ENCODE measurements around a stretch of chr4.

DNA sequence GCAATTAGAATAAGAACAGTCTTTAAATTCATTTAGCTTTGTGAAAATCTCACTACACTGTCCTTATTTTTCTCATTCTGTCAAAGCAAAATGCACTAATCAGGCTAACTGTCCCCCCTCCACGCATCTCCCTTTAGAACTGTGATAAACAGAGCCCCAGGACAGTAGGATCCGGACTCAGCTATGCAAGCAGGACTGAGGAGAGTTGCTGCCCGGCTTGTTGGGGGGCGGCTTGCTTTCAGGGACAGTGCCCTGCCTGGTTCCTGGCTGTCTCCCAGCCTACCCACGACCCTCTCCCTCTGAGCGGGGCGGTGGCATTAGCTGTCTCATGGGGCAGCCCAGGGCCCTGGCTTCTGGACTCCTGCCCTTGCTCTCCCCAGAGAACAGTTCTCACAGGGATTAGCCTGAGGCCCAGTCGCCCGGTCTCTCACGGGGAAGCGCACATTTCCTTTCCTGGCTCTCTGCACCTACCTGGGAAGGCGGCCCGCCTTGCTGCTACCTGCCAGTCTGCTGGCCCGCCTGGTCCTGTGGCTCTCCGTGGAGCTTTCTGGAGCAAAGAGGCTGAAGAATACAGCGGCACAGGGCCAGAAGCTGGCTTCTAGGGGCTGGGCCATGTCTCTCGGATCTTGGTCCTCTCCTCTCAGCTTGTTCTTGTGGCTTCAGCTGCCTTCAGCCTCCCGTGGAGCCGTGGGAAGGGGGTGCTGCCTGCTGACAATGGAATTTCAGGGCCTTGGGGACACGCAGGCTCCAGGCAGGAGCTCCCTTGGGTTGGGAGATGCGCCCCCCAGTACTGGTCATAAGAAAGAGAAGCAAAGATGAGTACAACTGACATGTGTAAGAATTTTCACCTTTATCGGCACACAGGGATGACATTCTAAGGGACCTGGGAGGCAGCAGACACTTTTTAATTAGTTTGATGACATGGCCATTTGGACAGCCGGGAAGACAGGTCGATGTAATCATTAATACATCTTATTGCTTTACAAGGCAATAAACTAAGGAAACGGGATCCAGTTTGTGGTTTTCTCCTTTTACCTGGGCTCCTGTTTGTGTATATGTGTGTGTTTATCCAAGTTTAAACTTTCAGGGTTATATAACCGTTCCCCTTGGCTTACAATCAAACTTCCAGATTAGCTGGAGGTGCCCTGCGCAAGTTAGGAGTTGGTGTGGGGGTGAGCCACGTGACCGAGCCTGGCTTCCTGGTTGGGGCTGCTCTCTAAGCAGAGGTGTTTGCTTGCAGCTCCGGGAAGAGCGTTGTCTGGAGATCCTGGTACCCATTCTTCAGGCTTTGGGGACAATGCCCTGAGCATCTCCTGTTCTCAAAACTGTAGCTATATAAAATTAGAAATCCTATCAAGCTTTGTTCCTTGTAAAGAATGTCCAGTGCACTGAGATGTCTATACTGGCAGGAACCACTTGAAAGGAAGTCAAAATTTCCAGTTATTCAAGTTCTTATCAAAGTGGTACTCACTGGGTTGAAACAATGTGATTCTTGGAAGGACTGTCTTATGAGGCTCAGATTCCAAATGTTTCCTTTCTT lies 128.8 kb downstream of the FHDC1 start:
- RRBS, result 100% methylated on average over 1 of the region's 31 CpGs

DNA sequence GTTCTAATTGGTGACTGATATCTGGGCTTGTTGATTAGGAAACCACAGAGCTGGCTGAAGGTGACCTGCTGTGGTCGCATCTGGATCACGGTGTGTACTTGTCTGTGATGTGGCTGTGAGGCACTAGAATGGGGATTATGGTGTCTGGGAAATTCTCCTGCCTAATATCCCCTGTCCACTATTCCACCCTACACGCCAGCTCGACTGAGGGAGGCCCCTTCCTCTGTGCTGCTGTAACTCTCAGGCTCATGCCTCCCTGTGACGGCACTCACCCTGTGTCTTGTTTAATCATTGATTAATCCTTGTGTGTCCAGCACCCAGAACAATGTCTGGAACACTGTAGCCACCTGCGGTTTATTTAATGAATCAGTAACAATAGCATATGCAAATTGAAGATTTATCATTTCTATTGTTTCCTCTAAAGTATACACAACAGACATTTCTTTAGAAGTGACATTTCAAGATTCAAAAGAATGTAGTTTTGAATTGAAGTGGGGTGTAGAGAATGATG lies 14.8 kb upstream of the TRIM2 start:
- RRBS, result no CpG with 5 or more reads among the region's 6 CpGs

DNA sequence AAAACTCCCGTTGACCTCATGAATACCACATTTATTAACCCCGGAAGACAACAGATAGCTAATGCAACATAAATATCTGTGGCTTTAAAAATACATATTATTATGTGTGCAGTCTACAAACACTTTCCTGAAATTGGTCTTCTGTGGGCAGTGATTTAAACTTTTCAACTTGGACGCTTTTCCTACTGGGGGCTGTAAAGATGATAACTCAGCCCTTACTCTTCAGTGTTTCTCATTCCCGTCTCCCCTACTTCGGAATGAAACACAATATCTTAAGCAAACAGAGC lies 252 bp upstream of the TRIM2 start:
- RRBS, result no CpG with 5 or more reads among the region's 5 CpGs

- RRBS, result no CpG with 5 or more reads among the region's 6 CpGs
These were observed 42.4 kb downstream of the TRIM2 start for GRCh38 chr4:153246624-153247031.

GRCh38 chr4:153348039-153348467 lies 3.6 kb downstream of the MND1 start:
- RRBS, result no CpG with 5 or more reads among the region's 3 CpGs

GRCh38 chr4:153426274-153426883 lies 39.8 kb upstream of the TMEM131L start:
- RRBS, result no CpG with 5 or more reads among the region's 4 CpGs

DNA sequence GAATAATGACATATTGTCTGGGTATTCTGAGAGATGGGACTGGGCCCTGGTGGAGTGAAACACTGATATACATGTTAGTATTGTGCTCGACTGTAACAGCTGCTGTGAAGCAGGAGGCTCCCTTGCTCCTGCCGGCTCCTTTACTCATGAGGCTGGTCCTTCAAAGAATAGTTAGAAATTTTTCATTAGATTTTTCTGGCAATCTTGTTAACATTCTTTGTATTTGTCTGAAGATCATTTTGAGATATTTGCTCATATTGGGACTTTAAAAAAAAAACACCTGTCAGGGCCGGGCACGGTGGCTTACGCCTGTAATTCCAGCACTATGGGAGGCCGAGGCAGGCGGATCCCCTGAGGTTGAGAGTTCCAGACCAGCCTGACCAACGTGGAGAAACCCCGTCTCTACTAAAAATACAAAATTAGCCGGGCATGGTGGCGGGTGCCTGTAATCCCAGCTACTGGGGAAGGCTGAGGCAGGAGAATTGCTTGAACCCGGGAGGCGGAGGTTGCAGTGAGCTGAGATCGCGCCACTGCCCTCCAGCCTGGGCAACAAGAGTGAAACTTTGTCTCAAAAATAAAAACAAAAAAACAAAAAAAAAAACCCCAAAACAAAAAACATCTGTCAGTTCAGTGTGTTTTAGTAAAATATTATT lies 73.5 kb downstream of the TMEM131L start:
- RRBS, result no CpG with 5 or more reads among the region's 15 CpGs

- RRBS, result no CpG with 5 or more reads among the region's 2 CpGs
These were observed 4.6 kb downstream of the RNF175 start for GRCh38 chr4:153755297-153755627.

- RRBS, result 11% methylated on average over 7 of the region's 35 CpGs
These were observed 583 bp downstream of the RNF175 start for GRCh38 chr4:153759077-153759804.

- RRBS, result no CpG with 5 or more reads among the region's 3 CpGs
These were observed 254.9 kb upstream of the SFRP2 start for GRCh38 chr4:154043750-154044294.

- RRBS, result 93% methylated on average over 3 of the region's 10 CpGs
These were observed 6.4 kb downstream of the FGA start for GRCh38 chr4:154583719-154584919.

- RRBS, result no CpG with 5 or more reads among the region's 4 CpGs
These were observed 1.9 kb downstream of the FGG start for GRCh38 chr4:154610372-154611107.

DNA sequence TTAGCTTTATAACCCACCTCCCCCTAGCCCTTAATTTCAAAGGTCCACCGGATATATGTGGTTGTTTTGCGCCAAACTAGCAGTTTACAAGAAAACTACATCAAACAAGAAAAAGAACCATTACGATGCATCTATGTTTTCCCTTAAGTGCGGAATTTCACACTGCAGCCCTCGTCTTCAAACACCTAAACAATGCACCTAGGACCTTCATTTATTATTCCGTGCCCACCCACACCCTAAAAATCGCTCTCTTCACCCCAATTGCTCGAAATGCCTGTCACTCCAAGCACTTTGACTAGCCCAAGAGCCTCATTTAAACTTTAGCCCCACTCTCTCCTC lies 255 bp upstream of the RBM46 start:
- RRBS, result no CpG with 5 or more reads among the region's 8 CpGs

DNA sequence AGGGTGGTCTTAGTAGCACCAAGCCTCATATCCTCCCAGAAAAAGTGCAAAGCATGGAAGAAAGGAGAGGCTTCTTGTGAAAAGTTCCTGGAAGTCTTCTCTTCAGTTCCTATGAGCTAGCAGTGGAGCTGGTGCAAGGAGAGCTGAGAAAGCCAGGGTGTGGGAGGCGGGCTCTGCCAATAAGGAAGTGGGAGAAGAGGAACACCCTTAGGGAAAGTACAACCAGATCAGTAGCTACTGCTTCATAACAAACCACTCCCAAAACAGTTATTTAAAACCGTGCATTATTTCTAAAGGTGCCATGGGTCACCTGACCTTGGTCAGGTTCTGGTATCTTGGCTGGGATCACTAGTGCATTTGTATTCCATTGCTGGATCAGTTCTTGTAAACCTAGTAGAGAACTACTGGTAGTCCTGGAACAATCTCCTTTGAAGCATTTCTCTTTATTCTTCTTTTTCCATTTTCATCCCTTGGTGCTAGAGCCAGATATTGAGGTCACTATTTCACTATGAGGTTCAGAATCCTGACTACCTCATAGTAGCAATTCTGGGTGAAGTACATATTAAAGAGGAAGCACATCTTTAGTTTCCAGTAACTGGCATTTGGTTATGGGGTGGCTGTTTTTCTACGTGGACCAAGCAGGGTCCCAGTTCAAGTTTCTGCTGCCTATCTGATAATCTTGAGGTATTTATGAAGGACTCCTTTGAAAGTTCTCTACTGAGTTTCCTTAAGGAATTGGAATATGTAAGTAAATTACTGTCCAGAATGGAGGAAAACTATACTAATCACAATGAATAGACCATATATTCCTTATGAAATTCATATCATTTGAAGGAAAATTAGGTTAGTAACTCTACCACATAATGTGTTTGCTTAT lies 72.1 kb downstream of the MAP9 start:
- RRBS, result no CpG with 5 or more reads among the region's 3 CpGs

DNA sequence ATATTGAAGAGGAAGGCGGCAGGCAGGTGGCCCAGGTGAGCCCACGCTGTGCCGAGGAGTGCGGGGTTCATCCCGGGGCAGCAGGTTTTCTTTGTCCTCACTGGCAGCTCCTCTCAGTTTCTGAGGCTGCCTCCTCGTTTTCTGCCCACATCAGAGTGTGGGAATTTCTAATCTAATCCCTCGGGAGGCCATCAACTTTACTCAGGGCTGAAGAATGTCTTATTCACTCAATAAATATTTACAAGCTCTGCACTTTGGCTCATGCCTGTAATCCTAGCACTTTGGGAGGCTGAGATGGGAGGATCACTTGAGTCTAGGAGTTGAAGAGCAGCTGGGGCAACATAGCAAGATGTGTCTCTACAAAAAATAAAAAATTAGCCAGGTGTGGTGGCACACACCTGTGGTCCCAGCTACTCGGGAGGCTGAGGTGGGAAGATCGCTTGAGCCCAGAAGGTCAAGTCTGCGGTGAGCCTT lies 16.1 kb upstream of the MAP9 start:
- RRBS, result no CpG with 5 or more reads among the region's 10 CpGs

- RRBS, result no CpG with 5 or more reads among the region's 4 CpGs
These were observed 144.6 kb upstream of the GUCY1A1 start for GRCh38 chr4:155522060-155522530.

DNA sequence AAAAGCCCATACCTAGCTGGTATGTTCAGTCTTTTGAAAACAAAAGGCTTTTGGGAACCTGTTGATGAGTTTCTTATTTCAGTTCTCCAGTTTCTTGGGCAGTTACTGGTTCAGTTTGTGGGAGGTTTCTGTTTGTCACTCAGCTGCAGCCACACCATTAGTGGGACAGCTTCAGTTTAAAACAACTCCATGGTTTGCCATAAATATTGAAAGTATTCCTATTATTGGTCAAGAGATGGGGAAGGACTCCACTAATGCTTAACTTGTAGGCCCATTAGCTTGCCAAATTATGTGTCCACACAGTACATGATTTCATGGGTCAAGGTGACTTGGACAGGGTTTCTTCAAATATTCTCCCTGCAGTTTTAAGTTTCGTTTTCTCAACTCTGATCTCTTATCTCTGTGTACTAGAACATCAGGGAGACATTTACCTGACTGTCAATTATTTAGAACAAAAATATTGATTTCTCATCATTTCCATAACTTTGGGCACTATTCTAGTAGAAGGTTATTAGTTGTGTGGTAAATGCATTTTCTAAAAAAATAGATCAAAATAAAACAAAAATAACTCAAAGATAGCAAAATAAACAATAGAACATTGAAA lies 15.6 kb upstream of the ASIC5 start:
- RRBS, result no CpG with 5 or more reads among the region's 1 CpG

- RRBS, result no CpG with 5 or more reads among the region's 4 CpGs
These were observed 4.9 kb downstream of the TDO2 start for GRCh38 chr4:155908032-155909129.

- RRBS, result no CpG with 5 or more reads among the region's 13 CpGs
These were observed 1.3 kb downstream of the PDGFC start for GRCh38 chr4:156970274-156970690.